Epidermal melanocyte (primary cell): Measurements from ENCODE around the genes ATP5MJ, C14orf180 and GPR132.

DNA sequence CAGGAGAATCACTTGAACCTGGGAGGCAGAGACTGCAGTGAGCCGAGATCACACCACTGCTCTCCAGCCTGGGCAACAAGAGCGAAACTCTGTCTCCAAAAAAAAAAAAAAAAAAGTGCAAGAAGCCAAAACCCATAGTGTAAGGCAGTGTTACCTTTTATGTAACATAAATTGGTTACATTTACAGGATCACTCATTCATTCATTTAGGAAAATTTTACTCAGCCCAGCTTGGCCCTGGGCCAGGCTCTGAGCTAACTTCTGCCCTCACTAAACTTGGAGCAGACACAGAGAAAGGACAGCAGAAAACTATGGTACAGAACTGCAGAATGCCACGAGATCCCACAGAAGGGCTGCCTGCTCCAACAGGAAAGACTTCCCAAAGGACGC lies 19.1 kb downstream of the PPP1R13B start:
- RRBS, result no CpG with 5 or more reads among the region's 4 CpGs

- RRBS, result no CpG with 5 or more reads among the region's 24 CpGs
Observed at GRCh38 chr14:103854652-103856021, 7.8 kb upstream of the PPP1R13B start.

GRCh38 chr14:103896990-103897662 lies 24.2 kb downstream of the ATP5MJ start:
- RRBS, result no CpG with 5 or more reads among the region's 14 CpGs

GRCh38 chr14:103920772-103921907 lies at the start of gene ATP5MJ:
Gene ATP5MJ, minus strand, starts transcription at chr14:103921529.
- RRBS, result 1% methylated on average over 9 of the region's 62 CpGs

DNA sequence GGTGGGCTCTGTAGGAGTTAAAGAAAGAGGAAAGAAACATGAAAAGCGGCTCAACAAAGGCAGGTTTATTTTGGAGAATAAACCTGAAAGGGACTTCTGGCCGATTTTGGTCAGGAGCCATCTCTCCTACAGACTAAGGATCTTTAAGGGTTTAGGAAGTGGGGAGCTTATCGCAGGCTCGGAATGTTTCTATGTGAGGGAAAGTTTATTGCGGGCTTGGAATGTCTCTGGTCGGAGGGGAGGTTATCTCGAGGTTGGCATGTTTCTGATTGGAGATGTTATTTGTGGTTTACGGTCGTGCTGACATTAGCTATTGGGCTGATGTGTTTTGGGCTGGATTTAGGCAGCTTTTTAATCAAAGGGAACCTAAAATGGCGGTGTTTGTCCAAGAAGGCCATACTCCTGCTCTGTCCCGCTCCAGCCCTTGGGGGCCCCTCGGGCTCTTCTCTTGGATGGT lies 940 bp upstream of the ASPG start:
- RRBS, result no CpG with 5 or more reads among the region's 12 CpGs

DNA sequence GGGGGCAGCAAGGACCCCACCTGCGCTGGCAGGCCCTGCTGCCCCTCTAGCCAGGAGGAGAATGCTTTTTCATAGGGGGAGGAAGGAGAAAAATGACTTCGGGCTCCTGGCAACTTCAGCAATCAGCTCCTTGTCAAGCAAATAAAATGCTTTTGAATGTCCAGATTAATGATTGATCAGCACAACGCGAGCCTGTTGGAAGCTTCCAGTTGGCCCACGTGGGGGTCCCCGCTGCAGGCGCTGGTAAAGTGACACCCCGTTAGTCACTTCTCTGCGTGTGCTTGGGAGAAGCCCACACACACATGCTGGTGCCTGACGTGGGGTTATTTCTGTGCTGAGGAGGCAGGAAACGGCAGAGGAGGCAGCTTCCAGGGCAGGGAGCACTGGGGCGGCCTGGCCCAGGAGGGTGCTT lies 101.4 kb downstream of the KIF26A start:
- RRBS, result no CpG with 5 or more reads among the region's 12 CpGs

- RRBS, result 5% methylated on average over 7 of the region's 31 CpGs
Observed at GRCh38 chr14:104275153-104276017, 137.0 kb downstream of the KIF26A start.

- RRBS, result 4% methylated on average over 10 of the region's 14 CpGs
Observed at GRCh38 chr14:104563933-104564325, 15.6 kb upstream of the C14orf180 start.

DNA sequence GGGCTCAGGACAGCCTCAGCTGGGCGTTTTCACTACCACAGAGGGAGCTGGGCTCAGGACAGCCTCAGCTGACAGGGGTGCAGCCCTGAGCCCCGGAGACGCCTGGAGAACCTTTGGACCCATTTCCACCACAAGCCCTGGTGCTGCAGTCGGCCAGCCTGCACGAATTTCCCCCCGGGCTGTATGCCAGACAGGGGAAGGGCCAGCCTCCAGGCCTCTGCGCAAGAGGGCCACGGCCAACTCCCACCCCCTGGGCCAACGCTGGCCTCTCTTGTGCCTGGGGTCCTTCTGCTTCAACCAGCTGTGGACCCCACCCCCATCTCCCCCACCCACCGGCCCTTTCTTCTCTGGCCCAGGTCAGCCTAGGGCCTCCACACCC lies 2.6 kb upstream of the C14orf180 start:
- RRBS, result 46% methylated on average over 5 of the region's 10 CpGs

DNA sequence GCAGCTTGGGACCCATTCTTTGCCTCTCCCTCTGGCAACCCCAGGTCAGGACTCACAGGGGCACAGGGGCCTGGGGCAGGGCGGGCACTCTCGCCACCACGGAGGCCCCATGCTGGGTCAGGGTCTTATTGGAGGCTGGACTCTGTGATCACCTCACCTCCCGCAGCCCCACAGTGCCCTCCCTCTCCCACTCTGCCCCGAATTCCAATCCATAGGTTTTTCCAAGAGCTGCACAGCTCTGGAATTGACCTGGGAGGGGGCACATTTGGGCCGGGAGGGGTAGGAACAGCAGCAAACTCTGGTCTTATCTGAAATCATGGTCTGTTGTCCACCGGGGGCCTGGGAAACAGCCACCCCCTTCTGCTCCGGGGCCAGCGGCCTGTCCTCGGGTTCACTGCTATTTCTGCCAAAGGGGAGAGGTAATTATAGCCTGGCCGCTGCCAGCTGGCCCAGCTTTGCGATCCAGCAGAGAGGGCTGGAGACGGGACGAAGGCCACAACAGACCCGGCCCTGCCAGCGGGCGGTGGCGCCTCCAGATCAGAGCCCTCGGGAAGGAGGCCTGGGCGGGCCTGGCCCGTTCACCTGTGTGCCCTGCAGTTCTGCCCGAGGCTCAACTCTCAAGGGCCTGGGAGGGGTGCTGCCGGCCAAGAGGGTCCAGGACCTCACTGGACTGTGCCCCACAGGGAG lies at the start of gene C14orf180:
Gene C14orf180, plus strand, starts transcription at position 496 of the 687 bp plus-strand sequence.
- RRBS, result 0% methylated on average over 1 of the region's 23 CpGs

DNA sequence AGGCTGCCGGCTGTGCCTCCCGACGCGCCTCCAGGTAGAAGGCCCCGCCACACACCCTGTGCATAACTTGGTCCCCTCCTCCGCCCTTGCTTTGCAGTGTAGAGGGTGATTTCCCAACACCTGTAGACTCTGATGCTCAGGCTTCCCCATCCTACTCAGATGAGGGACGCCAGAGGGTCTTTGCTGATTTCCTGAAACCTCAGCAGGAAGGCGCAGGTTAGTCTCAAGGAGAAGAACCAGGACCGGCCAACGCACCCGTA lies 28.3 kb upstream of the TMEM179 start:
- RRBS, result no CpG with 5 or more reads among the region's 11 CpGs

DNA sequence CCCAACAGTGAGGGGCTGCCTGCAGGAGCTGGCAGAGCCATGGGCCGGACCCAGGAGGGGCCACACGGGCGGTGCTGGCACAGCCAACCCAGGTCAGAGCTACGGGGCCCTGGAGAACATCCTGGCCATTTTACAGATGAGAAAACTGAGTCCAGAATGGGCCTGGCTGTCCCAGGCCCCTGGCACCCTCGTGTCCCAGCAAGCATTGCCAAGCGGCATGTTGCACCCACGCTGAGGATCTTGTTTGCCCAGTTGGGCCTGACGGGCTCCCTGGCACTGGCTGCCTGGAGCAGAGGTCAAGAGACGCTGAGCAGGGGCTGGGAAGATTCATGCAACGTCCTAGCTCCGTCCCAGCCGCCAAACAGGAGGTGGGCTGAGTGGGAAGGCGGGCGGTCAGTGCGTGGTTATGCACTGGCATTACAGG lies 4.7 kb downstream of the INF2 start:
- RRBS, result no CpG with 5 or more reads among the region's 15 CpGs

GRCh38 chr14:104698920-104699905 lies 9.8 kb downstream of the INF2 start:
- RRBS, result 96% methylated on average over 4 of the region's 26 CpGs

DNA sequence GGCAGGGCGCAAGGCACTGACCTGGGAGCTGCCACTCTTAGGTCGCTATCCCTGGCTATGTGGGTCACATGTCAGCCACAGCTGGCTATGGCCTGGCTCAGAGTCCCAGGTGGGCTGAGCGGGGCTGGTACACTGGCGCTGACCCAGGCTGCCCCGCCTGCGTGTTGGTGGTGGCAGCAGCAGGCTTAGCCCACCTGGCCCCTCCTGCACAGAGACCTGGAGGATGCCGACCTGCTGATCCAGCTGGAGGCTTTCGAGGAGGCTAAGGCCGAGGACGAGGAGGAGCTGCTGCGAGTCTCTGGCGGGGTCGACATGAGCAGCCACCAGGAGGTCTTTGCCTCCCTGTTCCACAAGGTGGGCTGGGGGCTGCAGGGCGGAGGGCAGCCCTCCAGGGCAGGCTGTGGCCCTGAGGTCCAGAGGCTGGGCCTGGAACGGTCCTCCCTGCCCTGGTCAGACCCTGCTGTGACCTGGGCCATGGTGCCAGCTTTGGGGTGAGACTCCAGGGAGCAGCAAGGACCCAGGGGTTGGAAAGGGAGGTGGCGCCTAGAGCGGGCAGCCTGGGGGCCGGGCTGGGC lies 16.5 kb downstream of the INF2 start:
- RRBS, result no CpG with 5 or more reads among the region's 18 CpGs

DNA sequence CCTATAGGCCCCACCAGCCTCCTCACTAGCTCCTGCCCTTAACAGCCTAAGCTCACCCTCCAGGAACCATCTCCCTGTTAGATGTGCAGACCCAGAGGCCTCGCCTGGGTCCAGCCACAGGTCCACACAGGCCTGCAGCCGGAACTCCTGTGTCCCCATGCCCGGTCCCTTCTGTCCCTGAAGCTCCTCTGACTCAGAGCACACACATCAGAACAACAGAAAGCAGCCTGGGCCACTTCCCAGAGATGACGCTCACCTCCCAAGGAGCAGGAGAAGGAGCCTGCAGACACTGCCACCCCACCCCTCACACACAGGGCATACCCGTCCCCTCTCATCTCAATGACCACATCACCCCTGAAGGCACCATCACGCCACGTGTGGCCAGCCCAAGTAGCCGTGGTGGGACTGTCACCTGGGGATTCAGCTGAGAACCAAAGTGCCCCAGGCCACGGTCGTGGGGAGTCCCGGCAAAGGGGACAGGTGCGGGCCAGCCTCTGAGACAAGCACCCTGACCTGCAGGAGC lies 5.7 kb downstream of the AKT1 start:
- RRBS, result no CpG with 5 or more reads among the region's 12 CpGs

- RRBS, result no CpG with 5 or more reads among the region's 19 CpGs
Observed at GRCh38 chr14:104793856-104794530, 1.6 kb downstream of the AKT1 start.

- RRBS, result no CpG with 5 or more reads among the region's 15 CpGs
Observed at GRCh38 chr14:104937658-104938852, 13.4 kb downstream of the PLD4 start.

GRCh38 chr14:105018132-105018574 lies 2.7 kb downstream of the CDCA4 start:
- RRBS, result no CpG with 5 or more reads among the region's 4 CpGs

GRCh38 chr14:105050128-105050897 lies 14.9 kb downstream of the GPR132 start:
- RRBS, result no CpG with 5 or more reads among the region's 22 CpGs

DNA sequence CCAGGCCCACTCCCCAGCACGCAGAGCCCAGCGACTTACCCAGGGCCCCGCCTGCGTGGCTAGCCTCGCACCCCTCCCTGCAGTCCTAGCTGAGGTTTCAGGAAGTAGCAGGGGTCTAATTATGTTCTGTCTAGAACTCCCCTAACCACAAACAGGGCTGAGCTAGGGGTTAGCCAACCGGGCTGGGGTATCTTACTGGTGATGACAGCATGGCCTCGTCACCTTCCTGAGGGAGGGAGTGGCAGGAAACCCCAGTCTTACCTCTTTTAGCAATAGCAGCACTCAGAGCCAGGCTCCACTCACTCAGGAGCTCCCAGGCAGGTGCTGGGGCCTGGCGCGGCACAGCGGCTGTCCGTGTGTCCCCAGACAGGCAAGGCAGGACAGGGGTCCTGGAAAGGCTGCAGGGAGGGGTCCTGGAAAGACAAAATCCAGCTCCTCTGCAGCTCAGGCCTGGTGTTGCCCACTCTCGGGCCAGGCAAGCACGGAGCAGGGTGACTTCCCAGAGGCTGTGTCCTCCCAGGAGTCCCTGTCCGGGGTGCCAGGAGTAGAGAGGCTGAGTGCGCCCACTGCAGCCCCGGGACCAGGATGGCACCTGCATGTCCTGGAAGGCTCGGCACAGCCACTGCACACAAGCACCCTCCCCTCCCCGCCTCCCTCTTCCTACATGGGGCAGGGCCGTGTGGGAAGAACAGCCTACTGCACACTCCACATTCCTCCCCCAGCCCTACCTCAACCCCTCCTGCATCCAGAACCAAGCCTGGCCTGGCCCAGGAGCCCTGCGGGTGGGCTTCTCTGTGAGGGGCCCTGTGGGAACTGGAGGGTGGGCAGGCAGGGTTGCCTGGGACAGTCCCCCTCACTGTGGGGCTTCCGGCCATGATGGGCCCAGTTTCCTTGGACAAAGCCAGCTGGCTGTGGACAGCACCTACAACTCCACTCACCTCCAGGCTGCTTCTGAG lies at the start of gene GPR132:
Gene GPR132, minus strand, starts transcription at position 91 of the 956 bp plus-strand sequence.
- RRBS, result 90% methylated on average over 3 of the region's 21 CpGs